Vermiform appendix (tissue), 1 donor: ENCODE measurements around a stretch of chr13.

GRCh38 chr13:110266836-110267460 is 40.0 kb downstream of the COL4A1 start:
- PRO-cap: no peak

DNA sequence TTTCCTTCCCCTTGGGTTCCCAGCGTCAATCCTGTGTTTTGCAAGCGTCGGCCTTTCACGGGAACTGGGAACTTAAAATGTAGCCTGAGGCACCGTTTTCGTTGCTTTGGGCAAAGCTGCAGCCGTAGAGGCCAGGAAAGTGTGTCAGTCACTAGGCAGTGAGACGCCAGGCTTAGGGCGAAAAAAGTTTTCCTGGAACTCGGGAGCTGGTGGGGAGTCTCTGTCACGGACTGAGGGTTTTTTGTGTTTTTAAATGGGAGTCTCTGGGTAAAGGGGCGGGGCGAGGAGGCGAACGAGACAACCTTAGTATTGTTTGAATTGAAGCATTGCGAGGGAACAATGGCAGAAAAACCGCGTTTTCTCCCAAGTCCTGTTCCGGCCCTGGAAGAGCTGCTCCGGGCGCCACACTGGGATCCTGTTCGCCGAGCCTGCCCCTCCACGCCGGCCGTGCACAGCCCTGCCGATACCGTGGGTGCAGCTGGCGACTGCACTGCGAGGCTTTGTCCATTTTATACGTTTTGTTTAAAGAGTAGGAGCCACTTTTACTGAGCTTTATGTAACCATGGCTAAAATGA is 1.3 kb downstream of the COL4A2 start:
- PRO-cap: bidirectional peak, plus-strand start at position 326 of the sequence, minus-strand start at position 225 of the sequence

- PRO-cap: no peak
Observed at GRCh38 chr13:110319448-110320662, 12.8 kb downstream of the COL4A2 start.

- PRO-cap: no peak
Observed at GRCh38 chr13:110328699-110329166, 21.6 kb downstream of the COL4A2 start.

- PRO-cap: bidirectional peak, plus-strand start at chr13:110346898, minus-strand start at chr13:110346680
Observed at GRCh38 chr13:110346481-110346783, 39.3 kb downstream of the COL4A2 start.

- PRO-cap: no peak
Observed at GRCh38 chr13:110347509-110348568, 40.8 kb downstream of the COL4A2 start.

DNA sequence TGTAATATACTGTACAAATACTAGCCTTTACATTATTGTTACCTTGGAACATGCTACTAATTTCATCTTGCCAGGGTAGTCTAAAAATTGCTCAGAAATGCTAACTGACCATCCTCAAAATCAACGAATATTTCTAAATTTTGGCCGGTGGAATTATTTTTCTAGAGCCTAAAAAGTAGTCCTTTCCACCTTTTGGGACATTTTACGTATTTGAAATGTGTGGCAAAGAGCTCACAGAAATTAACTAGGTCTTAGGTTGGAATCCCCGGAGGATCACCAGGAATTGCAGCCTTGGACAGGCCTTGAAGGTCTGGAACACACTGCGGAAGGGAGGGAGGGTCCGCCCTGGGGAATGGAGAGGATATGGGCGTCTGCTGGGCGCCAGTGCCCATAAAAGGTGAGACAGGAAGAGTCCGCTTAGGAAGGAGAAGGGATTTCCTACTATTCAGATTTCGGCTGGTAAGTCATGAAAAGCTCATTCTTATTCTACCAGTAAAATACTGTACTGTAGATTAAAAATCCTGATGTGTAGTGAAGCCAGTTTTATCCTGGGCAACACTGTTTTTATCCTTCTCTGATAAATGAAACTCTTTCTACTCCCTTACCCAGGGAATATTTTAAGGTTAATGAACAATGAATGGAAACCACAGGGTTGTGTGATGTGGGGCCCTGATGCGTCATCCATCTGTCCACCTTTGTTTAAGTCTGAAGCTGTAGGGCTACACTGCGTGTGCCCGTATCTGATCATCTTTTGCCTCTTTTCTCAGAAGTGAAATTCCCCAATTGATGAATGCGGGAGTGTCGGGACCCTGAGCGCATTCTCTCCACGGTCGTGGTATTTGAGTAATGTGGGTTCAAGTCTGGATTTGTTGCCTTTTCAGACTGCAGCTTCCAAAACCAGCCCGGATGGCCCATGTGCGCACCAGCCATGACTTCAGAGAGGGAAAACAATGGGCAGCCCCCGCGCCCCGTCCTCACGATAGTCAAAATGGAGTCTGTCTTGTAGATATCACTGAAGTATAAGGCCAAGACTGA is 112.0 kb downstream of the COL4A2 start:
- PRO-cap: no peak

DNA sequence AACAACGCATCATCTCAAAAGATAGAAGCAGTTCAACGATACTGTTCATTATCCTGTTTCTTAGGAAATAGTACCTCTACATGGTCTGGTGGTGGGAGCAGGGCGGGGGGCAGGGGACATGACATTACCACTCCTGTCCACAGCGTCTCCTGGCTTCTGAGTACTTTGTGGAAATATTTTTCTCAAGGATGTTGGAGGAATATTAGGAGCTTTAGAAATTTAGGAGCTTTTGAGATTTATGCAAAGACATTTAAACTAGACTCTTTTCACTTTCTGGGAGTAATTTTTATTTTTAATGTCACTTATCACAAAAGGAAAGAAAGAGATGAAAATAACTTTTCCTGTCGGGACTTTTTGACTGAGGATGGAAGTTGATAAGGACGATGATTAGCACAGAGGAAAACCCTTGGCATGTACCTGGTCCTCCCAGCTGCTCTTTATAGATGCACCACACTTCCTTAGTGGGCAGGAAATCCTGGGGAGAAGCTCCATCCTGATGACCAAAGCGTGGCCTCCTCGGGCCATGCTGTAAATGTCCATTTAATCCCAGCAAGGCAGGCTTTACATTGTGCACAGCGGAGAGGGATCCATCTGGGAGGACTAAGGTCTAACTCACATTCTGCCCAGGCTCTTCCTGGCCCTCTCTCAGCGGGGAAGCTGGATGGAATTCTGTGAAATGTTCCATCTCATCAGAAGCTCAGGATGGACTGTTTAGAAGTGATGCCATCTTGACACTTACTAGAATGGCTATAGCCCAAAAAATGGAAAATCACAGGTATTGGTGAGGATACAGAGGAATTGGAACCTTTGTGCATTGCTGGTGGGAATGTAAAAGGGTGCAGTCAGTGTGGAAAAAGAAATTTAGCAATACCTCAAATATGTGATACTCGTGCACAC is 113.5 kb downstream of the COL4A2 start:
- PRO-cap: no peak

GRCh38 chr13:110428197-110428766 is 121.2 kb downstream of the COL4A2 start:
- PRO-cap: no peak

- PRO-cap: bidirectional peak, plus-strand start at chr13:110536600, minus-strand start at chr13:110536494
Observed at GRCh38 chr13:110536037-110536843, 25.3 kb downstream of the RAB20 start.

- PRO-cap: unidirectional peak, minus-strand start at chr13:110538823
Observed at GRCh38 chr13:110538507-110539361, 22.8 kb downstream of the RAB20 start.

GRCh38 chr13:110575360-110575919 is 13.9 kb upstream of the RAB20 start:
- PRO-cap: no peak

DNA sequence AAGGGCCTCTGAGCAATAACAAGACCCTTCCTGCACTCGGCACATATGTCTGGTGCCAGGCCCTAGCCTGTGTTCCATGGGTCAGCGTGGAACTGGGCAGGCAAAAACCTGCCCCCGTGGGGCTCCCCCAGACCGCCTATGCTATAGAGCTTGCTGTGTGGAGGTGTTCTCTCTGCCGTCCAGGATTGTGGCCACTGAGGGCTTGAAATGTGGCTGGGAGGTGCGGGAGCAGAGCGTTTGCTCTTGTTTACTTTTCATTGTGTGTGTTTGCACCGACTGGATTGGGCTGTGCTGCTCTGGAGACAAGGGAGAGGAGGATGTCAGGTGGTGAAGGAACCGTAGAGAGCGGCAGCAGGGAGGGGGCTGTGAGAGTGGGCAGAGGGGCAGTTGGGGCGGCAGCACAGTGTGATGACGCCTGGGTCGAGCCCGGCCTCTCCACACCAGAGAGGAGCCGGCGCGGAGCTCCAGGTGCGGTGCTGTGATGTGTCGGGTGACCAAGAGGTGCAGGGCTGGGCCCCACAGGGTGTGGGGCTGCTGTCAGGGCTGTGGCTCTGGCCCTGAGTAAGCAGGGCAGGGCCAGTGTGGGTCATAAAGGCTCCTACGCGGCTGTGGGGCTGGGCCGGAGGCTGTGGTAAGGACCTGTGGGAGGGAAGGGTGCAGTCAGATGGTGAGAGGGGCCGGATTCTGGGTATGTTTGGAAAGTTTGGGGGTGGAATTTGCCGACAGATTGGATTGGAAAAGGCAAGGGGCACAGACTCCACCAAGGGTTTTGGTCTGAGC is 10.4 kb downstream of the NAXD start:
- PRO-cap: bidirectional peak, plus-strand start at position 366 of the sequence, minus-strand start at position 184 of the sequence; bidirectional peak, plus-strand start at position 725 of the sequence, minus-strand start at position 553 of the sequence

GRCh38 chr13:110663842-110664461 is 42.0 kb downstream of the CARS2 start:
- PRO-cap: no peak

GRCh38 chr13:110675906-110676532 is 29.9 kb downstream of the CARS2 start:
- PRO-cap: no peak

DNA sequence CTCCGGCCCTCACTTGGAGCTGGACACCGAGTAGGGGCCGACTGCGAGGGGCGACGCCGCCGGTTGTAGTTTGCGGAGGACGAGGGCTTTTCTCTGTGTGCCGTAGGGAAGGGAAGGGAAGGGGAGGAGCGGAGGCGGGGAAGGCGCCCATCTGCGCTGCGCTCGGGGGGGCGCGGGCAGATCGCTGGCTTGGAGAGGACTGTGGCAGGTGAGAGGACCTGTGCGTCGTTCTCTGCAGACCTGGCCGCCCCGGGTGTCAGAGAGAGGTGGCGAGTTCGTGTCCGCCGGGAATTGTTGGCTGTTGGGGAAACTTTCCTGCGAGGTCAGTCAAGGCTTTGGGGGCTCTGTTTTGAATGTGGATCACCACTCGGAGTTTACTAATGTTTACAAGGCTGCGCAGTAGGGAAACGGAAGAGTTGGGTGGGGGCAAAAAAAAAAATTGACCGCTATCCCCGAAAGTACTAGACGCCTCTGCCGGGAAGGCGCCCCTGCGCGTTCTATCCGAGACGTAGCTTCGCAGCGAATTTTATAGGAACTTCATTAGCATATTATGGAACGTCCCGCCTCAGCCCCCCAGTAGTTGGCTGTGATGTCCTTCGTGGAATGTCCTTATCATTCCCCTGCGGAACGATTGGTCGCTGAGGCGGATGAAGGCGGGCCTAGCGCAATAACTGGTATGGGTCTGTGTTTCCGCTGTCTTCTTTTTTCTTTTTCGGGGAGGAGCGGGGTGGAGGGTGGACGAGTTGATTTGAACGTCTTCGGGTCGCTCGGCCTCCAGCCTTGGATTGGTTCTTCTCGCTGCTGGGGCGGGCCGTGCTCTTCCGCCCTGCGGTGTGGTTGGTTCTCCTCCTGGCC is 1.6 kb downstream of the ING1 start:
- PRO-cap: bidirectional peak, plus-strand start at position 179 of the sequence, minus-strand start at position 72 of the sequence; bidirectional peak, plus-strand start at position 702 of the sequence, minus-strand start at position 499 of the sequence

- PRO-cap: no peak
Observed at GRCh38 chr13:110726787-110727192, 13.3 kb downstream of the ING1 start.

DNA sequence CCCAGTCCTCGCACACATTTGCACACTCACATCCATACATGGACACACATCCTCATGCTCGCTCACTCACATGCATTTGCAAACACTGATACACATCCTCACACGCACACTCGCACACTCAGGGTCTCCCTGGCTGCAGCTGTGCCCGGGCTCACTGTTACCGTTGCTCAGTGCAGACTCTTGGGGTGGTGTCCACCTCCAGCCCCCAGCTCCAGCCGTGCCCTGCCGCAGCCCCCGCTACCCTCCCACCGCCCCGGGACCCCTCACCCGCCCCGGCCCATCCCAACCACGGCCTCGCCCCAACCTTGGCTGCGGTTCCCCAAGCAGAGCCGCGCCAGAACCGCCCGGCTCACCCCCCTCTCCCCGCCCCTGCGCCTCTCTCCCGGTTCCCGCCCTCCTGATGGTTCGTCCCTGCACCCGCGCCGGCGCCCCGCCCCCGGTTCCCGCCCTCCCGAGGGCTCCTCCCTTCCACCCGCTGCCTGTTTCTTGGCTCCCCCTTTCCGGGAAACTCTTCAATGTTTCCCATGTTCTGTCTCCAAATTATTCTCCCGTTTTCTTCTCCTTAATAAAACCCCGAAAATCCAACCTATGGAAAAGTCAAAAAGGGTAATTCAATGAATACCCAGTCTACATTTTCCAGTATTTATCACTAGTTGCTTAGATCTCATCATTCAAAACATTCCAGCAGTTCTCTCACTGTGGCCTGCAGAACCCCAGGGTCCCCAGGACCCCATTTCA is 40.3 kb downstream of the ANKRD10 start:
- PRO-cap: no peak

- PRO-cap: bidirectional peak, plus-strand start at chr13:110915590, minus-strand start at chr13:110915027
Observed at GRCh38 chr13:110915083-110915966, 456 bp upstream of the ANKRD10 start.

DNA sequence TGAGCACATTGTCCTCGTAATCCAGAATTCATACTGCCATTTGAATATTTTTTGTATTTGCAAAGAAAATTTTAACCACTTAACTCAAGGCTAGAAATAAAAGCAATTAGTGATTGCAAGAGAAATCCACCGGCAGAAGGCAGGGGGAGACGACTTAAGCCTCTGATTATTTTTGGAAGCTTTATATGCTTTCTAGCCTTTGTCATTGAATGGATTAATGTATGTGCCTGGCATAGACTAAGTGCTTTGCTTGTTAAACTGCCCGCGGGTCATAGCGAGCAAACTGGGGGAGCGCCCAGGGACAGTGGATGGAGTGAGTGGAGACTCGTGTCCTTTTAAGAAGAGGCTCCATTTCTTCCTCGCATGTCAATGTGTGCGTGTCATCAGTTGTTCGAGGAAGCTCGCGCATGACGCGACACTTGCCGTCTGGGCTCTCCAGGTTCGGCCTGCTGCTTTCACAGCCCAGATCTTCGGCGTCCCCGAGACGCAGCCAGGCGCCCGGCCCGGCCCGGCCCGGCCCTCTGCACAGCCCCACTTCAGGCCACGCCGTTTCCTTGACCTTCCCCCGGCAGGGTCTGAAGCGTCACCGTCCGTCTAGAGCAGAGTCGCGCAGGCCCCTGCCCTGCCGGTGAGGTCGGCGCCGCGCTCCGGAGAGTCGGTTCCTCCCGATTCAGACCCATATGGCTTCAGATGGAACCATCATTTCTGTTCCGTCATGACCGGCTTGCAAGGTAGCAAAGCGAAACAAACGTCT is 791 bp upstream of the ARHGEF7 start:
- PRO-cap: unidirectional peak, plus-strand start at position 465 of the sequence; unidirectional peak, plus-strand start at position 602 of the sequence